Hair follicular keratinocyte (primary cell): Measurements from ENCODE around the gene MBOAT2.

GRCh38 chr2:8683917-8684380, 2.1 kb downstream of the ID2 start:
- RAMPAGE, long total RNA = no peak

DNA sequence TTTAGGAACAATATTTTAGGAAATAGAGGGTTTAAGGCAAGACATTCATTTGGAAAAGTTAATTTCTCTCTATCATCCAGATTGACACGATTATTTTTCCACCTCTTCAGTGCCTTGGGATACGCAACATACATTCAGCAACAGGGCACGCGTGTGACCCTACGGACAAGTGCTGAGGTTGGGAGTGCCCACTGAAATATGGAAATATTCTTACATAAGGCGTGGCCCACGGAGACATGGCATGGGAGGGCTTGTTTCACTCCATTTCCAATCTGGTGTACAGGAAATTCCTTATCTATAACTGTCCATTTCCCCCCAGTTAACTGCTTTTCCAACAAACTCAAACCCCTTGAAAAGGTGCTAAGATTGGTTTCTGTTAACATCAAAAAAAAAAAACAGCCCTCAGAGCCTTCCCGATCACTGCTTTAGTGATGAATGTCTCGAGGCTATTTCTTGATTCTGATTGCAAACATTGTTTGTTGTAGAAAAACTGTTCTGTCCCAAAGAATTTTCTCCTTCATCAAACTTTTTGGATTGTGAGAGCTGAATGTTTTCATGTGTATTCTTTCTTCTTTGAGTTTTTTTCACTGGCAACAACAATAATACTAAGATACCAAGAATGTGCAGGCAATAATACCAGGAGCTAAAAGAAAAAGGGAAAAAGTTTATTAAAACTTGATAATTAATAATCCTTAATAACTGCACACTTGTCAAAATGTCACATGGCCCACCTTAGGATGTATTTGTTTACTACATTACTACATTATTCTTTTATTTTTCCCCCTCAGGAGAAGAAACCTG, 21.0 kb upstream of the KIDINS220 start:
- RAMPAGE, long total RNA = no peak

DNA sequence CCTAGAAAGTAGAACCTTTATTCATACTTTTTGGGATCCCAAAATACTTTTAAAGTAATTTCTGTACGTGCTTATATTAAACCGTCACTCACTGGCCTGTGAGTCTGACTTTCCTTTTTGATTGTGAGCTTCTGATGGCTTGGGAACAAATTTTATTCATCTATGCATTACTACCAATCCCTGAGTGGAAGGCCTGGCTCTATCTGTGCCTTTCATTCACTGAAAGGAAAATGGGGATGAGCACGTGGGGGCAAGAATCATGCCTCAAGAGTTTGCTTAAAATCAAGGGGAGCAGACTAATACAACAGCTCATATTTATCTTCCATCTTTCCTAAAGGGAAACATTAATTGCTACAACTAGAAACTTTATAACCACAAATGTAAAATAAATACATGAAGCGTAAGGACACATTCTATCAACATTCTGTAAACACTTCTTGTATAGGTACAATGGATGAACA, 28.2 kb downstream of the MBOAT2 start:
- RAMPAGE, long total RNA = no peak

DNA sequence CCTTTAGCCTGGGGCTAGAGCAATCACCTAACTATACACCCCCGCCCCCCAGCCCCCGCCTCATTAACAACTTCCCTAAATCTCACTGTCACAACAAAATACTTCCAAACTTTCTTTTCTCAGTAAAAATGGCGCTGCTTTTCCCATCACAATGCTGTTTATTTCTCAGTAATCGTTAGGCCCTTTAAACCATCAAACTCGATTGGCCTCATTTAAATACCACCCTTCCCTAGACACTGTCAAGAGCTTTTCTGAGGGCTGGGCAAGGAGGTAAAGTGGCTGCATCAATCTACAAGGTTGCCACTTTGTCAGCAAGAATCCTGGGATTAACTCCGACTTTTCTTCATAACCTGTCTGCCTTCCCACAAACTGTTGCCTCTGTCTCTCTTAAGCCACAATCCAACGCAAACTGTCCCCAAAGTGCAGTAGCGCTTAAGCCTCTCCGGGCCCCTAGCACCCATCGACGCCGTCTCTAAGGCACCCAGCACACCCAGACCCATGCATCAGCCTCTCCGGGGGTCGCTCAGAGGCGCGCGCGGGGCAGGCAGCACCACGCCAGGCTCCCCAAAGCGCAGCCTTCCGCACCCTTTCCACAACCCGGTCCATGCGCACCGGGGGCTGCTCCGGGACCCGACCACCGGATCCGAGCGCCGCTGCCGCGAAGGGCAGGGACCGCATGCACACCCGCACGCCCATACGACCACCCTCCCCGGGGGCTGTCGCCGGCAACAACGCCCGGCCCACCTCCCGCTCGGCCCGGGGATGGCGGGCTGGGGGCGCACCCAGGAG, 720 bp downstream of the MBOAT2 start:
- RAMPAGE, long total RNA = no peak

DNA sequence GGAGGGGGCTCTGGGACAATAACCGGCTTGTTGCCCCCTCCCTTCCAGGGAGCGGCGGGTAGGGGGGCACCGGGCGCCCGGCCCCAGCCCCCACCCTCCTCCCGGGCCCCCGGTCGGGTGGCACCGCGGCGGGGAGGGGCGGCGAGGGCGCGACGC, 247 bp downstream of the MBOAT2 start:
- RAMPAGE, long total RNA = no peak

DNA sequence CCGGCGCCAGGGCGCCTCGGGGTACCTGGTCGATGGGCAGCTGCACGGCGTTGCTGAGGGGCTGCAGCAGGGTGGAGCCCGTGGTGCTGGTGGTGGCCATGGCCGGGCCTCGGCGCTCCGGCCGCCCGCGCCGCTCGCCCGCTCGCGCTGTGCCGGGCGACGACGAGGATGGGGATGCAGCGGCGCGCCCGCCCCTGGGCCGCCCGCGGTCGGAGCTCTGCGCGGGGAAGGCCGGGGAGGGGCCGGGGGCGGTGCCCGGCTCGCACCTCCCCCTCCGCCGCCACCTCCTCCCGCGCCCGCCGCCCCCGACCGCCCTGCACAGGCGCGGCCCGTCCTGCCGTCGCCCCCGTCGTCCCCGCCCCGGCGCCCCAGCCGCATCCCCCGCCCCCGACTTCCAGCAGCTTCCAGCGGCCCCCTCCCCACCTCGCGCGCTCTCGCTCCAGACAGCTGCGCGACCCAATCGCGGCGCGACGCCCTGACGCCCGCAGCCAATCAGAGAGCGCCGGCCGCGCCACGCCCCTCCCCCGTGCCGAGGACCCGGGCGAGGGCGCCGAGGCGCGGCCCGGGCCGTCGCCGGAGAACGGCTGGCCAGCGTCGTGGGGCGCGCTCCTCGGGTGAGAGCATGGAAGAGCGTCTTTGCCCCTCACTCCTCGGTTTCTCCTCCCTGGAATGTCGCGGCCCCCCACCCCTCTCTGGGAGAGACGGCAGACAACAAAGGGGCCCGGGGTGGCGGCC, at the start of gene MBOAT2:
TSS of gene MBOAT2 (minus strand) at position 170 of the 735 bp plus-strand sequence.
- RAMPAGE, long total RNA = no peak

- RAMPAGE, long total RNA = no peak
These were observed 67.5 kb upstream of the MBOAT2 start for GRCh38 chr2:9070842-9071557.

DNA sequence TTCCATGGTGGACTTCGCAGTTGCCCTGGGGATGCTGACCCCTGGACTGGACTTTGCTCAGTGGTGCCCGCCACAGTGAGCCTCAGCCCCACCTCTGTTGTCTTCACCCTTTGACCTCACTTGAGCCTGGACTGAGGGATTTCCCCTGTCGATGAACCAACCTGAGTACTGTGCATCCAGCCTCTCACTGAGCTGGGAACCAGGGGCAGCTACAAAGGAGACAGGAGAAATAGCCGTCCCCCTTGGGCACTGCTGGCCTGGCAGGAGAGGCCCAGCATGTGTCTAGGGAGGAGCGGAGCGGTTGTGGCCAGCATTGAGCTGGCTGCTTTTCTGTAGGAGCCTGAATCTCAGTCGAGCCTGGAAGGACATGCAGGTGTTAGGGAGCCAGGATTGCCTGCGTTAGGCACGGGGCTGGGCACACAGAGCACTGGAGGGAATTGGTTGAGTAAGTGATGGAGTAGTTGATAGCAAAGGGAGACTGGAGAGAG, 22.7 kb downstream of the ASAP2 start:
- RAMPAGE, long total RNA = no peak

DNA sequence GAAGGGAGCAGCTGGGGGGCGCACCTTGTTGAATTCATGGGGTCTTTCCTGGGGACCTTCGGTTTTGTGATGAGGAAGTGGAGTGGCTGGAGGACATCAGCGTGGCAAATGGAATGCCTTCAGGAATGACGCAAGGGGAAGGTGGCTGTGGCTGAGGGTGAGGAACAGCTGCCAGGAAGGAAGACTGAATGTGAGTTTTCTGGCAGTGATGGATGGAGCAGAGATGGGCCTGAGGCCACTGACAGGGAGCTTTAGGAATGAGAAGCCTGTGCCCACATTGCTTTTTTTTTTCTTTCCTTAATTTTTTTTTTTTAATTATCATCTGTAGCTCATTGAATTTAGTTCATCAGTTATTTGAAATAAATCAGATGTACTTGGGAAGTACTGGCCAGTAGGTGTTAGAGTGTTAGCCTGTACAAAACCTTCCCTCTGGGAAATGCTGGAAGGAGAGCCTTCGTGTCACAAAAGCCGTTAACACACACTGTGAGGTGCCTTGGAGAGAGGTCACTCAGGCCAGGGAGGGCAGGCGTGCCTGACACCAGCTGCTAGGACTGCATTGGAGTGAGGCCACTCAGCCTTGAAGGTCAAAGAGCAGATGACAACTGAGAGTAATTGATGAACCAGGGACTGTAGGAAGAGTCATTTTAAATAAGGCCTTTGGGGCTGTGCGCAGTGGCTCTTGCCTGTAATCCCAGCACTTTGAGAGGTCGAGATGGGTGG, 45.2 kb downstream of the ASAP2 start:
- RAMPAGE, long total RNA = no peak

DNA sequence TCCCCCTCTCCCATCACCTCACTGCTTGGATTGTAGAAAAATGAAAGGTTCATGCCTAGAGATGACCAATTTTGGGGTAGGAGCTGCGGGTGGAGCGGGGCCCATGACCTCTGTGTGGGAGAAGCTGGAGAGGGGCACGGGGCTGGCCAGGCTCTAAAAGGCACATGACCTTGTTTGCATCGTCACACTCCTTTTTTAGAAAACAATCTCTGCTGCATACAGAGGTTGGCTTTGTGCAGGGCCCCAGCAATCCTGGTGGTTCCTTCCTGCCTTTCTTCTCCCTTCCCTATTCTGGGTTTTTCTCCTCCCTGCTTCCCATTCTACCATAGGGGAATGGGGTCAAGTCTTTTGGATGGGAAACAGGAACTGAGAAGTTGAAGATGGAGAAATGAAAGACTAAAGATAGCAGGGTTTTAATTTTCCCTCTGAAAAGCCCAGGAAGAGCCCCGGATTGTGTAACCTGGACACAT, 53.8 kb downstream of the ASAP2 start:
- RAMPAGE, long total RNA = no peak

DNA sequence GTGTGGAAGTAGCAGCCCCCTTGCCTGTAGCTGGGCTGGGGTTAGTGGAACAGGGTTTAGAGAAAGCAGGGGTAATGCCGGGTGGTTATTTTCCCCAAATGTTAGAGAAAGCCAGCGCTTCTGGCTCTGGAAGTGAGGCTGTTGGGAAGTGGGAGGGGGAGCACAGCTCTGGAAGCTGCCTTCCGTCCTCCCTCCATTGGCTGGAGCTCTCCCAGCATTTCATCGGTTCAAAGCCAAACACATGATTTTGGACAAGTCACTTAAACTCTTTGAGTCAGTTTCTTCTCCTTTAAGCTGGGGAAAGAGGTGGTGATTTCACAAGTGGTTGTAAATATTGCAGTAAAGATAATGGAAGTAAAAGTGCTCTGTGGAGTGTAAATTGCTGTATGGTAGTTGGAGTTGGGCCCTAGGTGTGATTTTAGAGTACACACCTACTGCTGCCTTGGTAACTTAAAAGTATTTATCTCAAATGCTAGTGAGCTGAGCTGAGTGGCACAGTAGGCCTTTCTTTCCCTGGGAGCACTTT, 54.6 kb downstream of the ASAP2 start:
- RAMPAGE, long total RNA = no peak

GRCh38 chr2:9304851-9305668, 98.4 kb downstream of the ASAP2 start:
- RAMPAGE, long total RNA = no peak

DNA sequence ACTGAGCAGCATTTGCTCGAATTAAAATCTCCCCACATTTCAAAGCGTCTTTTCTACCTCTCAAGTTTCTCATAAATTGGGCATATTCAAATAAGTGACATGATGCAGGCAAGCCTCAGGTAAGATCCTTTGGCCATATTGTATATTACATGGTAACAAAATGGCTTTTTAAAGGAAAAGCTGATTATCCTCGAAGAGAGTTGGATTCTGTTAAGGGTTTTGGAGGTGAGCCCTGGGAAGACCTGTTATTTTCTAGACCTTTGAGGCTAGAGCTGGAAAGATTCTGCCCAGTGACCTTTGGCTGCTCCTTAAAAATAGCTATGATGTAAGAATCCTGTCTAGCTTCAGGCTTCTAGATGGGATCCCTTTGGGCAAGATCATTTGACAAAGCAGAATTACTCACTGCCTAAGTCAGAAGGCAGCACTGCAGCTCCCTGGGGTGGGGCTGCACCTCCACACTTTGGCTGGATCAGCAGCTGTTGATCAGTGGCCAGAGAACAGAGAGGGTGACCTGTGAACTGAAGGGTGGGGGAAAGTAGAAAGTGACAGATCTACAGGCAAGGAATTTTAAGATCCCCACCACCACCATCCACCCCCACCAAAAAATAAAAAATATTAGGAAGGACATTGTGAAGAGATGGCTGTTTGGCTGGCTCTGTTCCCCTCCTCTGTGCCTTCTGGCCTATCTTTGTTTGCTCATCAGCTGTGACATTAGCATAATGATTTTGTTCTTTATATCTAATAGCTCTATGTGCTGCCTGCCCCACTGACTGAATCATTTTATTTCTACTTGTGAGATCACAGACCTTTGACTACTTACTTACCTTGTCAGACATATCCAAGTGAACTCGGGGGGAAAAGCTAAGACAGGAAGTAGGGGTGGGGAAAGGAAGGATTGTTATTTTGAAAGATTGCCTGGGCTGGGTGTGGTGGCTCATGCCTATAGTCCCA, 103.9 kb downstream of the ASAP2 start:
- RAMPAGE, long total RNA = no peak

- RAMPAGE, long total RNA = no peak
These were observed 105.1 kb downstream of the ITGB1BP1 start for GRCh38 chr2:9318160-9318750.

DNA sequence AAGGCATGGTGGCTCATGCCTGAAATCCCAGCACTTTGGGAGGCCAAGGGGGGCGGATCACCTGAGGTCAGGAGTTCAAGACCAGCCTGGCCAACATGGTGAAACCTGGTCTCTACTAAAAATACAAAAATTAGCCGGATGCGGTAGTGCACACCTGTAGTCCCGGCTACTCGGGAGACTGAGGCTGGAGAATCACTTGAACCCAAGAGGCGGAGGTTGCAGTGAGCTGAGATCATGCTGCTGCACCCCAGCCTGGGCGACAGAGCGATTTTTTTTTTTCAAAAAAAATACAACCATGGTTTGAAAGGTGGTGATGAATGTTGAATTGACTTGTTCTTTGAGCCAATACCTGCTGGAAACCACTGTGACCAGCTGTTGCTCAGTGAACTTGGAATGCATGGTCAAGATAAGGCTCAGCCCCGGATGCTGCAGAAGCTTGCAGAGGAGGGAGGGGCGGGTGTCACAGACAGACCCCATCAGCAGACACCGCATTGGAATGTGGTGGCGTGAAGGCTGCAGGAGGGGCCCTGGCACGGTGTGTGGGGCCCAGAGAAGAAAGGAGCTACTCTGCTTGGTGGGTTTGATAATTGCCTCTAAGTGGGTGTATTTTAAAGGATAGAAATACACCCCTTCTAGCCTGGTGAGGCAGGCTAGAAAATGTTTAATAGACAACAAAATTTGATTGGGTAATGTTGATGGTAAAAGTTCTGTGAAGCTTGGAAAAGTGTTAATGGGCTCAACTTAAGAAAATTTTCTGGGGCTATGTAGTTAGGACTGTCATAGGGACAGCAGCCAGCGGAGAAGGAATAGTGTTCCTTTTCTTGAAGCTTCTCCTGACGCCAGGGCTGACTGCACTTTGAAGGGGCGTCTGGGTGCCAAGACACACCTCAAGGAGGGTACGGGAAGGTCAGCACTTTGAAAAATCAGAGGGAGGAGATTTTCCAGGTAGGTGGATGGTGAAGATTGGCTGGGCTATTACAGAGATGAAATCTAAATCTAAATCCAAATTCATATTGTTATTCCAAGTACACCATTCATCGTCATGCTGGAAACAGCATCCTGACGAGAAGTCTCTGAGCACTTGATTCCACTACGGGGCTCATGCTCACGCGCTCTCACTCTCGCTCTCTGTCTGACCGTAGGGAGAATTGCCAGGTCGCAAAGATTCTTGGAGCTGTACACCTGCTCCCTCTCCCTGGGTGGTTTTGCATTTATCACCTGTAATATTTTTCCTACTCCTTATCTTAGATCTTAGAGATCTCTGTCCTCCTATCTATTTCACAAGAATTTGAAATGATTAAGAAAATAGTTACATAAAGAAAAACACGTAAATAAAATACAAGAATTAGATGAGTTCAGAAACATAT, 91.4 kb downstream of the ITGB1BP1 start:
- RAMPAGE, long total RNA = no peak

- RAMPAGE, long total RNA = no peak
These were observed 904 bp downstream of the ITGB1BP1 start for GRCh38 chr2:9422435-9422813.

DNA sequence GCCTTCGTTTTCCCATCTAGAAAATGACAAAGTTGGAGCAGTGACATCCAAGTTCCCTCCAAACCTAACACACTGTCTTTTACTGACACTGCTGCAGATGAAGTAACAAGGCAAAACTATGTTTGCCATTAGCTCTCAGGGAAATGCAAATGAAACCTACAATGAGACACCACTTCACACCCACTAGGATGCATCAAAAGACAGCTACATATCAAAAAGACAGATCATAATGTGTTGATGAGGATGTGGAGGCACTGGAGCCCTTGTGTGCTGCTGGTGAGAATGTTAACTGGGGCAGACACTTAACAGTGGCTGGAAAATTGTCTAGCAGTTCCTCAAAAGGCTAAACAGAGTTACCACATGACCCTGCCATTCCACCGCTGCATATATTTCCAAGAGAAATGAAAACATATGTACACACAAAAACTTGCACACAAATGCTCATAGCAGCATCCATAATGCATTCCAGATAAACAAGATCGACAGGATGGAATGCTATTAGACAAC, 19.7 kb upstream of the YWHAQ start:
- RAMPAGE, long total RNA = no peak

DNA sequence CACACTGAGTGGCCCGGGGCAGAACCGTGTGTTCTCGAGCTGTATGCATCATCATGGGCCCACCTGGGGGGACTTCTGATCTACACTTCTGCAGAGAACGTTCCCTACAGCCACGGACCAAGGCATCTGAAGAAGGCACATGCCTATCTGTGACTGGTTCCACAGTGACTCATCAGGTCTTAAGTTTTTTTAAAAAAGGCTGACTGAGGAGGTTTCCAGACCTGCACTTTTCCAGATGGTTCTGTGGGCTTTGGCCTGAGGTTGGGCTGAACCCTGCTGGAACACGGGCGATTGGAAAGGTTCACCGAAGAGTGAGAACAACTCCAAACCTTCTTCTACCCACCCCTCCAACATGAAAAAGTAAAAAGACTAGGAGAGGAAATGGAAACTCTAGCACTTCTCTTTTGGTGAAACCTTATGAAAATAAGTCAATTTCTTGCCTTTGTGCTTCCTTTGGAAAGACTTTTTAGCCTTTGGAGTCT, 68.8 kb upstream of the YWHAQ start:
- RAMPAGE, long total RNA = no peak

GRCh38 chr2:9934819-9935497, 16.5 kb upstream of the GRHL1 start:
- RAMPAGE, long total RNA = no peak

GRCh38 chr2:10080429-10081455, 531 bp upstream of the CYS1 start:
- RAMPAGE, long total RNA = no peak